PFSK-1 (cell line): Measurements from ENCODE around the gene SWT1.

DNA sequence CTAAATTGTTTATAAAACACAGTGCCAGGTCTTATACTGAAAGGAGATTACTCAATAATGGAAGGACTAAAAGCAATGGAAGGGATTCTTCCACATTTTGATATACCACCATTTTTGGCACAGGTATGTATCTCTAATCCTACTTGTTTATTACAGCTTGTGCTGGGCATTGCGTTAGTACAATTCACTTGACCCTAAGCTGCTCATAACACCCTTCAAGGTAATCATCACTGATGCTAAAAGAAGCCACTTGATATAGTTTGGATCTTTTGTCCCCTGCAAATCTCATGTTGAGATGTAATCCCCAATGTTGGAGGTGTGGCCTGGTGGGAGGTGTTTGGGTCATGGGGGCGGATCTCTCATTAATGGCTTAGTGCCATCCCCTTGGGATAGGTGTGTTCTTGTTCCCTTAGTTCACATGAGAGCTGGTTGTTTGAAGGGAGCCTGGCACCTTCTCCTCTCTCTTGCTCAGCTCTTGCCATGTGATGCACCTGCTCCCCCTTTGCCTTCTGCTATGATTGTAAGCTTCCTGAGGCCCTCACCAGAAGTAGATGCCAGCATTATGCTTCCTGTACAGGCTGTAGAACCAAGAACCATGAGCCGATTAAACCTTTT lies 71.1 kb downstream of the NIBAN1 start:
- RRBS = no CpG with 5 or more reads among the region's 3 CpGs

GRCh38 chr1:184929911-184930390 lies 44.4 kb downstream of the NIBAN1 start:
- RRBS = no CpG with 5 or more reads among the region's 4 CpGs

DNA sequence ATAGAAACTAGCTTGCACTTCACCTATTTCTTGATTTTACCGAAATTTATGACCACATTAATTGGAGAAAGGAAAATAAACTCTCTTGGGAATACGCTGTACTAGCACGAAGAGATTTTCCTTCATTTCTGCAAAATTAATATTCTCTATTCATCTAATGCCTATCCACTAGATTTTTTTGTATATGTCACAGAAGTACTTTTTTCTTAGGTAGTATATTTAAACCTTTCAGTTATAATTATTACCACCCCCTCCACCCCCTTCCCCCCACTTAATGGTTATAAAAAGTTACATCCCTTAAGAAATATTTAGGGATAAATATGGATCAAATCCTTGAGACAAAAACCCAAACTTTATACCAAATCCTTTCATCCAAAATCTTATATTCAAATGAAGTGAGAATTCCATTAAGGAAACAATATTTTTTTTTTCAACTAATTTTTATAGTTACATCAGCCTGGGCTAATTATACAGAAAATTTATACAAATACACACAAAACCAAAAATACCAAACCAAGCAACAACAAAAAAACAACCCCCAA lies 38.1 kb downstream of the TRMT1L start:
- RRBS = no CpG with 5 or more reads among the region's 3 CpGs

DNA sequence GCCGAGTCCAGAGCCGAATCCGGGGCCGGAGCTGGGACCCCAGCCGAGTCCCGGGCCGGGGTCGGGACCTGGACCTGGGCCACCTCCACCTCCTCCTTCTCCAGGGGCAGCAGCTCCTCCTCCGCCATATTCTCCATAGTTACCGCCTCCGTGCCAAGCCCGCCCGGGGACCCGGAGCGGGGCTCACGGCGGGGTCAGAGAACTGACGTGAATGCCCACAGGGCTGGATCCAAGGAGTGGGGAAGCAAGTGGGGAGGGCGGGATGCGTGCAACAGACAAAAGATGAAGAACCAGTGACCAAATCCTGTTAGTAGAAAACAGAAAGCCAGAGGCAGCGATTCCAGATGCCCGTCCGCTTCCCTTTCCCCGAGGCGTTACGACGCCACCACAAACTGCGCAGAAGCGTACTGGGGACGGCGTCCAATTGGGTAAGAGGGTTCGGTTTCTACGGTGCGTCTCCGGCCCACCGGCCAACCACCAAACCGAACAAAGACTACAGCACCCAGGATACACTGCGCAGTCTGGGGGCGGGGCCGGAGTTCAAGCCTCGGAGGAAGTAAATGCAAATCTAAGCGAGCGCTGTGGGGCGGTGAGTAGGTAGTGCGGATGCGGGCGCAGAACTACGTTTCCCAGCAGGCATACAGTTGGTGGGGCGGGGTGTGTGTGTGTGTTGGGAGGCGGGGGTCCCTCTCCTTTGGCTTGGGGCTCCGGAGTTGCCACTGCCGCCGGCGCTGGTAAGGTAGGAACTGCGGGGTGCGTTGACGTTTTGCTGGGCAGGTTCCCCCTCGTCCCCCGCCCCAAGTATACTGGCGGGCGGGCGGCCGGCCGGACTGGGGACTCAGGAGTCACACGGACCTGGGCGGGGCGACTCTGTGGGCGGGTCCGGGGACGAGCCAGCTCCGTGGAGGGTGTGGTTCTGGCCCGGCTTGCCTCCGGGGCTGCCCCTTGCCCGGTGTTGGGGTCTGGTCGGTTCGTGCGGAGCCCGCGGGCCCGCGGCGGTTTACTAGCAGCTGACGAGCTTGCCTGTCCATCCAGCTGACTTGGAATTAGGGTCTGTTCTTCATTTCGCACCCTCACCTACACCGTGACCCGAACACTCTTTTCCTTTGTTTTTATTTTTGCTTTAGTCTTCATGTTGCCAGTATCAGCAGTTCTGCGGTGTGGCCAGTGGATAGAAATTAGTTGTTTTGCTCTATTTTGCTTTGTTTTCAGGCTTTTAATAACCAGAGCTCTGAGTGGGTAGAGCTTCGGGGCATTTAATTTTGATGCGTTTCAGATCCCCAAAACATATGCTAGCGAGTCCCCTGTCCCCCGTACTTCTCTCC lies at the start of gene SWT1:
SWT1 (plus strand) TSS at position 592 of the 1,325 bp plus-strand sequence.
- RRBS = under 1% methylated on average over 20 of the region's 91 CpGs

DNA sequence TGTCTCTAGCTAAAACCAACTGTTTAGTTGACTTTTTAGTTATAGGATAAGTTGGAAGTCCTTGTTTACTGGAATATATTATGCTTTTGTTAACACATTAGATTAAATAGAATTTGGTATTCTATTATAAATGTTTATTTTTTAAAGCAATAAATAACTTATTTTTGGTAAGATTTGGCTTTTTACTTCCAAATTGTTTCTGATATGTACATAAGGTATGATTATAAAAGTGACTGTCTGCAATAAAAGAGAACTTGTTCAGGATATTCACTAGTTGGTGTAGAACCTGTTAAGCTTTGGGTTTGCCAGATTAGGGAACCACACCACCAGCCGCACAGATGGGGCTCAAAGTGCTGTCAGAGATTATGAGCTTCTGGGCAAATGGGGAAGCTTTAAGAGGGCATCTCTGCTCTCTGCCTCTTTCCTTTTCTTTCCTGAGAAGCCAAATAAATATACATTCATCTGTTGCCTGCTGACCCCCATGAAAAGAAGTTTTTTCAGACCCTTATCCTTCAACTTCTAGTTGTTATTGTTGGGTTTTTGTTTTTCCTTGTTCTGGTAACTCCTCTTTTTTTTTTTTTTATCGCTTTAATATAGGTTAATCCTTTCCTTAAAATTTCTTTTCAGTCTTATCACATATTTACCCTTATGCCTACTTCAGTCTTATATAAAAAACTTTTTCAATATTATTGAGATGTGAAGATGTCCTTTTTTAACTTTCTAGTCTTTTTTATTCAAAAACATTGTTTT lies 25.4 kb downstream of the IVNS1ABP start:
- RRBS = no CpG with 5 or more reads among the region's 2 CpGs

DNA sequence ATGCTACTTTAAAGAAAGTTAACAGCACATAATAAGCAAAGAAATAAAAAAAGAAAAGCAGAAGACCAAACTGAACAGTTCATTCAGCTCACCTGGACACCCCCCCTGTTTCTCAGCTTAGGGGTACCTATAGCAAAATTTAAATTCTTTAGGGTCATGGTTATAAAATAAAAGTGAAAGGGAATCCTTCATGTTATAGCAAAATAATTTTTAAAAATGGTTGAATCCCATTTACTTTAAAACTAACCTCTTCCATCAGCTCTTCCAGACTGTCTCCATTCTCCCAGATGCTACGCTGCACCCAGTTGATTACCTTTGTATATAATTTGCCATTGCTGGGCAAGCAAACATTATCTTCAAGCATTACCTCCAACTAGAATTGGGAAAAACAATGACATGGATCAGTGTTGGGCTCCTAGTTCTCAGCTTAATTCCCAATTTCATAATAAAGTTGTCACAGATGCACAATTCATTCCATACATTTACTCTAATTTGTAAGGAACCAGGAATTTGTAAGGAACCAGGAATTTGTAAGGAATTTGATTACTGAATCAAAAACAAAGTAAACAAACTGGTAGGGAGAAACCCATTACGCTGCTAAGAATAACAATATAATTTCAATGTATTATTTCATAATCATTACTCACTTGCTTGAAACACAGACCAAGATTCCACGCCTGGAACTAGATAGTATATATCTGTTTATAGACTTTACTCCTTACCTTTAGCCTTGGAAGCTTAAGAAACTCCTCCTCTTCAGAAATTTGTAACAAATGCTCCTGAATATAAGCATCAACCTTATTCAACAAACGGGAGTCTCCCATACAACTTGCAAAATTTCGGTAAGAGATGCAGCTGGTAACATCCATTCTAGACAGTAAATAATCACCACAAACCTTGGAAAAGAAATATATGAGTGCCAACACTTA lies 10.0 kb downstream of the IVNS1ABP start:
- RRBS = no CpG with 5 or more reads among the region's 5 CpGs

GRCh38 chr1:185314048-185314906 lies 2.8 kb downstream of the IVNS1ABP start:
- RRBS = no CpG with 5 or more reads among the region's 5 CpGs

- RRBS = no CpG with 5 or more reads among the region's 3 CpGs
Observed at GRCh38 chr1:185315338-185315828, 1.7 kb downstream of the IVNS1ABP start.

DNA sequence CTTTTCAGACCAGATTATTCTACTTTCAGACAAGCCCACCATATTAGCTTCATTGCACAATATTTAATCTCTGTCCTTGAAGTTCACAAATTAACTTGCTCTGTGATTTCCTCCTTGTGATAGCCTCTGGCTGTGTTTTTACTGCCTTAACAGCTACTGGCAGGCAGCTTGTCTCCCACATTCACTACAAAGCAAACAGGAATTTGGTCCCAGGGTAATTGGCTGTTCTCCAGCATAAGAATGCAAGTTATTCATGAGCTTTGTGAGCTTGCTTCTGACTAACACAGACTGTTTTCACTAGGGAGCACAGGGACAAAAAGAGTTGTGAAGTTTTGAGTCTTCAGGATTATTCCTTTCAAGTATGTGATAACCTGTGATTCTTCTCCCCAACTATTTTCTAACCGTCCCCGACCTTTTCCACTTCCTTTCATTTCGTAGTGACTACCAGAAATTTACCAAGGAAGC lies 87.9 kb upstream of the HMCN1 start:
- RRBS = no CpG with 5 or more reads among the region's 3 CpGs

DNA sequence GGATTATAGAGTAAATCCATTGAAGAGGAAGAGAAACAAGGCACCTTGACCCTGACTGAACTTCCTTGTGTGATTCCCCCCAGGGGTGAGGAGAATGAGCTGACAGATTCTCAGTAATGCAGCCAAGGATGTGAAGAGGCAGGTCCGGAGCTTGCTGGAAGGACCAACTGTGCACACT lies 54.9 kb upstream of the HMCN1 start:
- RRBS = no CpG with 5 or more reads among the region's 1 CpG

GRCh38 chr1:186072910-186073647 lies 223.0 kb upstream of the PRG4 start:
- RRBS = no CpG with 5 or more reads among the region's 1 CpG

DNA sequence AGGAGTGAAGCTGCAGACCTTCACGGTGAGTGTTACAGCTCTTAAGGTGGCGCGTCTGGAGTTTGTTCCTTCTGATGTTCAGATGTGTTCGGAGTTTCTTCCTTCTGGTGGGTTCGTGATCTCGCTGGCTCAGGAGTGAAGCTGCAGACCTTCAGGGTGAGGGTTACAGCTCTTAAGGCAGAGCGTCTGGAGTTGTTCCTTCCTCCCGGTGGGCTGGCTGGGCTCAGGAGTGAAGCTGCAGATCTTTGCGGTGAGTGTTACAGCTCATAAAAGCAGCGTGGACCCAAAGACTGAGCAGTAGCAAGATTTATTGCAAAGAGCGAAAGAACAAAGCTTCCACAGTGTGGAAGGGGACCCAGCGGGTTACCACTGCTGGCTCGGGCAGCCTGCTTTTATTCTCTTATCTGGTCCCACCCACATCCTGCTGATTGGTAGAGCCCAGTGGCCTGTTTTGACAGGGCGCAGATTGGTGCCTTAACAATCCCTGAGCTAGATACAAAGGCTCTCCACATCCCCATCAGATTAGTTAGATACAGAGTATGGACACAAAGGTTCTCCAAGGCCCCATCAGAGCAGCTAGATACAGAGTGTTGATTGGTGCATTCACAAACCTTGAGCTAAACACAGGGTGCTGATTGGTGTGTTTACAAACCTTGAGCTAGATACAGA lies 244.4 kb downstream of the PLA2G4A start:
- RRBS = no CpG with 5 or more reads among the region's 14 CpGs

DNA sequence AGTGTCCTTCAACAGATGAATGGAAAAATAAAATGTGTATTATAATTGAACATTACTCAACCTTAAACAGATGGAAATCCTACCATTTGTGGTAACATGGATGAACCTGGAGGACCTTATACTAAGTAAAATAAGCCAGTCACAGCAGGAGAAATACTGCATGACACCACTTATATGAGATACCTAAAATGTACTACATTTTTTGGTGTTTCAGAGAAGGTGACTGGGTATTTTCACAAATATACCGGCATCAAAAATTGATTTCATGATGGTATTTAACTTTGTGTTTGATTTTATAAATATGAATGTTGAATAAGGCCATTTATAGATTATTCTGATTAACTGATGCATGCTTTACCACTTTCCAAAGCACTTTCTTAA lies 299.8 kb downstream of the PLA2G4A start:
- RRBS = no CpG with 5 or more reads among the region's 1 CpG

DNA sequence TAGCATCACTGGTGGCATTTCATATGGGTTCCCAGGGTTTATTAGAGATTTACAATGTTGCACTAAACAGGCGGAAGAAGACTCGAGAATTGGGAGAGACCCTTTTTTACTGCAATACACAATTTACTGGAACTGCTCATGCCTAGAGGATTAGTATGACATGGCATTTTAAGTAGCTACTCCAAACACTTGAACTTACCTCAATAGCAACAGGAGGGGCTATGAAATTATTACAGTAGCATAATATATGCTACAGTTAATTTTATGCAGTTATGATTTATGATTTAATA lies 86.7 kb upstream of the BRINP3 start:
- RRBS = no CpG with 5 or more reads among the region's 2 CpGs

DNA sequence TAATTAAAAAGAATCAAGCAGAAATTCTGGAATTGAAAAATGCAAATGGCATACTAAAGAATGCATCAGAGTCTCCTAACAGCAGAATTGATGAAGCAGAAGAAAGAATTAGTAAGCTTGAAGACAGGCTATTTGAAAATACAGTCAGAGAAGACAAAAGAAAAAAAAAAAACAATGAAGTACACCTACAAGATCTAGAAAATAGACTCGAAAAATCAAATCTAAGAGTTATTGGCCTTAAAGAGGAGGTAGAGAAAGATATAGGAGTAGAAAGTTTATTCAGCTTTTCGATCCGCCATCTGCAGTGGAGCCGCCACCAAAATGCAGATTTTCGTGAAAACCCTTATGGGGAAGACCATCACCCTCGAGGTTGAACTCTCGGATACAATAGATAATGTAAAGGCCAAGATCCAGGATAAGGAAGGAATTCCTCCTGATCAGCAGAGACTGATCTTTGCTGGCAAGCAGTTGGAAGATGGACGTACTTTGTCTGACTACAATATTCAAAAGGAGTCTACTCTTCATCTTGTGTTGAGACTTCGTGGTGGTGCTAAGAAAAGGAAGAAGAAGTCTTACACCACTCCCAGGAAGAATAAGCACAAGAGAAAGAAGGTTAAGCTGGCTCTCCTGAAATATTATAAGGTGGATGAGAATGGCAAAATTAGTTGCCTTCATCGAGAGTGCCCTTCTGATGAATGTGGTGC lies 80.1 kb downstream of the RGS13 start:
- RRBS = no CpG with 5 or more reads among the region's 10 CpGs

DNA sequence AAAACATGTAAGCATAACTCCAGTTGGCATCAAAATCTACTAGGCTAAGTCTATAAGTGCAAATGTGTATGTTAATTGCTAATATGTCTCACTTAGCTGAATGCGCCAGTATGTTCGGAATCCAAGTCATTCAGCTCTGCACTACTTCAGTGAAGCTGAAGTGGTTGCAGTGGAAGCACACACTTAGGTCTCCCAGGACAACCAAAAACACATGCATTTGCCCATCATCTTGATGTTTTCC lies 41.1 kb upstream of the RGS2 start:
- RRBS = no CpG with 5 or more reads among the region's 2 CpGs

- RRBS = no CpG with 5 or more reads among the region's 16 CpGs
Observed at GRCh38 chr1:192895258-192895824, 86.5 kb downstream of the RGS2 start.

- RRBS = no CpG with 5 or more reads among the region's 1 CpG
Observed at GRCh38 chr1:192936452-192937100, 122.6 kb downstream of the UCHL5 start.

DNA sequence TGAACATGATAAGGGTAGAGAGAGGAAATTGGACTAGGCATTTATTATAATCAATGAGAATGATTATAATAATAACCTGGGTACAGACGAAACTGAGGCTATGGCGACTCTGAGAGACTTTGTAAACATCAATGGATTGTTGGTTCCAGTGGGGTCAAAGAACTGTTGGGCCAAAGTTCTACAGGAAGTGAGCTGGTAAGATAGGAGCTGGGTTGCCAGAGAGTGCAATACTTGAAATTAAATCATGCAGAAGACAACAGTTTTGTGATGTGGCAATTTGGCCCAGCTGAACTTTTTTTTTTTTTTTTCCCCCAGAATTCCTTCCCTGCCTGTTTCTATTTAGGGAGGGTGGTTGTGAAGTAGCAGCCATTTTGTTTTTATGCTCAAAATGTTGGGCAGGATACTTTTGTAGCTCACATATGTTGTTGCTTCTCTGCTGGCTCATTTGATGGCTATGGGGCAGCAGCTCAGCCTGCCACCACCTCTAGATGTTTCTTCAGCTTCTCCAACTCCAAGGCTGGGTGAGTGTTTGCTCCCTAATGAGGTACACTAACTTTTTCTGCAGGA lies 286.5 kb upstream of the B3GALT2 start:
- RRBS = no CpG with 5 or more reads among the region's 2 CpGs

- RRBS = no CpG with 5 or more reads among the region's 4 CpGs
Observed at GRCh38 chr1:193479192-193479781, 292.9 kb upstream of the B3GALT2 start.